Suprapubic skin (tissue), 4 donors: ENCODE results near the gene PPP1R13B.

DNA sequence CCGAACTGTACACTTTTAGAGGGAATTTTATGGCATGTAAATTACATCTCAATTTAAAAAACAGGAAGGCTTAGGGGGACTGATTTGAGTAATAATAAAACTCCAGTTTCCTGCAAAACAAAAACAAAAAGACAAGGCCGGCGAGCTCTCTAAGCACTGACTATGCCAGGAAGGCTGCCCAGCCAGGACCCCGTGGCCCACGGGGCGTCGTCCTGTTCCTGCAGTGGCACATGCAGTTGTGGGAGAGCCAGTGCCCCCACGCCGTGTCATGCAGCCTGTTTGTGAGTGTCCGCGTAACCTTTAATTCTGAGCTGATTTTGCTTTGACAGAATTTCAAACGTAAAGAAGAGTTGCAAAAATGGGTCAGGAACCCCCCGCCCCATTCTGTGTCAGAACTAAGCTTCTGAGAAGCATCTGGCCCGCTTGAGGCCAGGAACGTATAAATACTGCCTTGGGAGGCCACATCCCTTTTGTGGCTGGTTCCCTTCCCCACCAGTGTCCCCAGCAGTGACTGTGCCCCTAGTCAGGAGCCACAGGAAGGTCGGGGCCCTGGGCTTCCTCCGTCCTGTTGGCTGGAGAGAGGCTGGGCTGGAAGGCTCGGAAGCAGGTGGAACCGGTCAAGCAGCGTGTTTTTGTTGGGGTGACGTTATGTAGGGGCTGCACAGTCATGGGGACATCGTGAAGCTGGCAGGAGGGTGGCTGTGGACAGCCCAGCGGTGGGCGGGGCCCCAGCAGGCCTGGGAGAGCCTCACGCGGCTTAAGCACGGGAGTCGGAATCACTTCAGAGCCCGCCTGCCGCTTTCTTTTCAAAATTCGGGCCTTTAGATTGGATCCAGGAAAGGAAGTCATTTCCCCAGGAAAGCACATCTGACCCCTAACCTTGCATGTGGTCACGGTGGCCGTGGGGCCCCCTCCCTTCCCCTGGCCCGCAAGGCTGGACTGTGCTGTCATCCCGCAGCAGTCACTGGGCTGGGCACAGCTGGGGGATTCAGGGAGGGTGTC is 10.2 kb downstream of the XRCC3 start:
- PRO-cap: no peak
- RAMPAGE, long total RNA, 4 experiments: no peak in any of the 4 experiments

DNA sequence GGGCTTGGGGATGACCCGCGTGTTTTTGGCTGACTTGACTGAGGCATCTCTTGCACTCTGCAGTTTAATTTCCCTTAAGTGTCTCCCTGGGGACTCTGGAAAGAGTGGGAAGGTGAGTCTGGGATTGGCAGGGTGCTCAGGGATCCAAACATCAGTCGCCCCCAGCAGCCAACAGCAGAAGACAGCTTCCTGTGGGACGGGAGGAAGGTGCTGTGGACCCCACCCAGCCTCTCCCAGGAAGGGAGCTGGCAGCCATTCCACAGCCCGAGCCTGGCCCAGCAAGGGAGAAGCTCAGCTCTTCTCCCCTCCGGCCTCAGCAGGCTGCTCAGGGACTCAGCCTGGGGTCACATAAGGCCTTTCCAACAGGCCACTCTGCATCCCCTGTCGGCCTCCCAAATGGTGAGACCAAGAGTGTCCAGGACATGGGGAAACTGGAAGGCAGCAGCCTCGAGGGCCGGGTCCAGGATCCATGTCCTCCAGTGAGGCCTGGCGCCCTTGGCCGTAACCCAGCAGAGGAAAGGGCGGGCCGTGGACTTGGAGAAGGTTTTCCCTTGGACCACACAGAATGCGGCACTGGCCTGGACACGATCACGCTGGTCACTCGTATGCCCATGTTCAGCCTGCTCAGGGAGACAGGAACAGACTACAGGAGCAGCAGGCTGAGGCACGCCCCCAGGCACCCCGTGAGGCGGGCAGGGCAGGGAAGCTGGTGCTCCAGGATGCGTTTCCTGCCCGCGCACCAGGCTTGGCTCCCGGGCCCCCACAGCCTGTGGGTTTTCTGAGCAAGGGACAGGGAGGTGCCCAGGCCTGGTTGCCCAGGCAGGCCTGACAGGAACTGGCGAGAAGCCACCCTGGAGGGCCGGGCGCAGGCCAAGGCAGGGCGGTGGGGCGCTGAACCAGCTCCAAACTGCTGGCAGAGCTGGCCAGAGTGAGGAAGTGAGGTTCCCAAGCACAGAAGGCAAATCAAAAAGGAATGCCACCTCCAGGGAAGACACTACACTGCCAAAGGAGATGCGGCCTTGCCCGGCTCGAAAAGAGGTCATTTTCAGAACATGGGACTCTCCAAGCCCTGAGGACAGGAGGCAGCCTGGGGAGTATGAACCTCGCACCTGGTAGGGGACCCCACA is 3.4 kb downstream of the XRCC3 start:
- PRO-cap: no peak
- RAMPAGE, long total RNA, 4 experiments: no peak in any of the 4 experiments

DNA sequence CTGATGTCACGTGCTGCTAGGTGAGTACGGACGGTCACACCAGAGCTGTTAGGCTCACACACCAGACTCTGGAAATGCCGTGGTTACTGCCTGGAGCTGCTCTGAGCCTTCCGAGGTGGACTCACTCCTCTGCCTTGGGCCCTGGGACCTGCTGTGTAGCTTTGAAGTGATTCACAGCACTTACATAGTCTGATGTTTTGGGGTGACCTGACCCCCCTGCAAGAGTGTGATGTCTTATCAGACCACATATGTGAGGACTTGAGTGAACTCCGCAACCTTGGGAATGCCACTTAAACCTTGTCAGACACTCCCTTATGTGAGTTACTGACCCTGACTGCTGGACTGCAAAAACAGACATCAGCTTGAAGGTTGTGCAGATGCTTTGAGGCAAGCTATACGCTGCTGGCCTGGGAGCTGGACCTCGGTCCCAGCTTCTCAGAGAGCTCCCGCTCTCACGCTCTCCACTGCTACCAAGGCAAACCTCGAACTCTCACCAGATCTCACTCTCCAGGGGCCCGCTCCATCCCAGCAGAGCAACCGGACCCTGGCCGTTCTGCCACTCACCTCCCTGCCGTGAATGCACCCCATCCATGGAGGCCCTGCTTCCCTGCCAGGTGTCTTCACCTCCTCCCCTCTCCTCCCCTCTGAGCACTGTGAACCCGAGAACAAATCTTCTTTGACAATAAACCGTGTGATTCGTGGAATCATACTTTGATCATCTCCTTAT is 1.5 kb downstream of the XRCC3 start:
- PRO-cap: no peak
- RAMPAGE, long total RNA, 4 experiments: no peak in any of the 4 experiments

DNA sequence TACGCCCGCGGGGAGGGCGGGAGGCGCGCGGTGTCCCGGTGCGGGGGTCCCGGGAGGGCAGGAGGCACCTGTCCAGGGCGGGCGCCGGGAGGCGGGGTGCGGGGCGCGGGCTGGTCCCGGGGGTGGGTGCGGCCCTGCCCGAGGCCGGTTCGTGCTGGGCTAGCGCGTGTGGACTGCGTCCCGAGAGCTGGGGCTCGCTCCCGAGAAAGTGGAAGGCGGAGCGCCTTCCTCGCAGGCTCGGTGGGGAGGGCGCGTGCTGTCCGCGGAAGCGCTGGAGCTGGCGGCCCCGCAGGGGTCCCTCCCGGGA is 501 bp downstream of the ZFYVE21 start:
- PRO-cap: no peak
- RAMPAGE, long total RNA, 4 experiments: no peak in any of the 4 experiments

DNA sequence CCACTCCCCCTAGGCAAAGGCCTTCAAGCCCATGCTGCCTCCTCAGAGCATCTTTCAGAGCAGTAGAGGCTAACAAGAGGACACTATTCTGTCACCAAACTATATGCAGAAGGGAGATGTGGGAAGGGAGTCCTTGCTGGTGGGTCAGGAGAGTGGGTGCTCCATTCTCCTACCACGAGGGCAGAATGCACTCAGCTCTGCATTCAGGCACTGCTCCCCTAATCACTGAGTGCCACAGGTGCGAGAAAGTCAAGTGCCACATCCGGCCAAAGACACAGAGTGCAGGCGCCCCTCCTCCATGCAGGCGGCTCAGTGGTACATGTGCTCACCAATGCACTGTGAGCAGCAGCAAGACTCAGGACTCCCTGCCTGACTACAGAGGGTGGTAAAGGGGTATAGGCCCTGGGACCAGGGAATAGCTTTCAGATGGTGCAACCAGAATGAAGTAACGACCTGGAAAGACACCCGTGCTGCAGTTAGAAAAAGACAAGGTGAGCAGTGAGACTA is 32.9 kb downstream of the ZFYVE21 start:
- PRO-cap: no peak
- RAMPAGE, long total RNA, 4 experiments: no peak in any of the 4 experiments

DNA sequence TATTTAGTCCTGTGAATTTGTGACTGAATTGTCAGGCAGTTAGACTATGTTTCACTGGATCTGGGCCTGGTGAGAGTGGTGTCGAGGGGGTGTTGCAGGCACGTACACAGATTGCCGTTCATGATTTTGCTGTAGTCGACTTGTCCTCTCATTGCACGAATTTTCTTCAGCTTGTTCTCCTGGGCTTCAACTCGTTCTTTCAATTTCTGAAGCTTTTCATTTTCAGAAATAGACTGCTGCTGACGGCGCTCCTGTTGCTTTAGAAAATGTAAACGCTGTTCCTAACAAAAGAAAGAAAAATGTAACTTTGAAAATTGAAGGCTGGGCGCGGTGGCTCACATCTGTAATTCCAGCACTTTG is 38.3 kb downstream of the ZFYVE21 start:
- PRO-cap: no peak
- RAMPAGE, long total RNA, 4 experiments: no peak in any of the 4 experiments

DNA sequence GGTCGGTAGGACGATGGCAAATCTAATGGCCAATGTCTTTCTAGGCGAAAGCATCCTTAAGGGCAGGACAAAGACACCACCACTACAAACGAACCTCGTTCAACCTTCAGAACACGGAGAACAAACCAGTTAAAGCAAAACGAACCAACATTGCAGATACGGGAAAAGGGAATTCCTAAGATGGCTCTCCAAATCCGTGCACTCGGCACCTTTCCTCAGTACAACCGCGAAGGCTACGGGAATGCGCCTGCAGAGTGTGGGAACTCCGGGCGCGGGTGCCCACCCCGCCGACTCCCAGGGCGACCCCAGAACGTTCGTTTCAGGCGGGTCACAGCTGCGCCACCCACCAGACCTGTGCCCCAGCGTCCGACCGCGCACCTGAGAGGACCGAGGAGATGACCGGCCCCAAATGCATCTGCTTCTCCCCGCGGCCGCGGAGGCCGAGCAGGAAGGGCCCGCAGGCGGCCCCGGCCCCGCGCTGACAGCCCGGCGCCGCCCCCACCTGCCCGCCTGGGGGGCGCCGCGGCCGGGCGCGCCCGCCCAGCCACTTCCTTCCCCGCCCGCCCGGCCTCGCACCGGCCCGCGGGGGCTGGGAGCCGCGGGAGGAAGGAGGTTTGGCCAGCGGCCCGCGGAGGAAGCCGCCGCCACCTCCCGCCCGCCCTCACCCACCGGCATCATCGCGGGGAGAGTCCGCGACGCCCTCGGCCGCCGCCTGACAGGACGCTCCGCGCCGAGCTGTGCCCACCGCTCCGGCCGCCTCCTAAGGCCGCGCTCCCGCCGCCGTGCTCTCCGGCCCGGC is 546 bp downstream of the PPP1R13B start:
- PRO-cap: no peak
- RAMPAGE, long total RNA, 4 experiments: no peak in any of the 4 experiments

DNA sequence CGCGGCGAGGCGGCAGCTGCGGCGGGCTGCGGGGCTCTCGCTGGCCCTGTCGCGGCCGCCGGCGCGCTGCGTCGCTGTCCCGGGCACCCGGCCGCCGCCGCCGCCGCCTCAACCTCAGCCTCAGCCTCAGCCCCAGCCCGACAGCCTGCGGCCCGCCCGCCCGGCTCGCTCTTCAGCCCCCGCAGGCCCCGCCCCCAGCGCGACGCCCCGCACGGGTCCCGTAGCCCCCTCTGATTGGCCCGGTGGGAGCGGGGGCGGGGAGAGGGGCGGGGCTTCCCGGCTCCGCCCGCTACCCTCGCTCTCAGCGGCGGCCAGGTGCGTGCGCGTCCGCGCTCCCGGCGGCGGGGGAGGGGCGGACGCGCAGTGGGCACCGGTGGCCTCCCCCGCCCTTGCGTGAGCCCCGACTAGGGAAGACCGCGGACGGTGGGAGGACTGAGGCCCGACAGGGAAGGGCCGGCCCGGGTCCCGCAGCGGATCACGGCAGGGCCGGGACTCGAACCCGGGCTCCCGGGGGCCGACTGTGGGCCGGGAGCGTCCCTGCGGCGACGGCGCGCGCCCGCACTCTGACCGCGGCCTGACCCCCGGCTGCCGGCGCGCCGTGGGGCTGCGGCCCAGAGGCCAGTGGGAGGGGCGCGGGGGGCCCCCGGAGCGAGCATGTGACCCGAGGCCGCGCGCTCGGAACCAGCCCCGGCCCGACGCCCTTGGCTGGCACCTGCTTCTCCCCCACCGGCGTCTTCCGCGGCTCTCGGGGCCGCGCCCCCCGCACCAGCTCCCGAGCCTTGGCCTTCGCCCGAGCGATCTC is at the start of gene PPP1R13B:
PPP1R13B (minus strand) TSS at position 147 of the 802 bp plus-strand sequence.
- PRO-cap: bidirectional peak, plus-strand start at position 298 of the sequence, minus-strand start at position 147 of the sequence
- RAMPAGE, long total RNA, 4 experiments: no peak in any of the 4 experiments

DNA sequence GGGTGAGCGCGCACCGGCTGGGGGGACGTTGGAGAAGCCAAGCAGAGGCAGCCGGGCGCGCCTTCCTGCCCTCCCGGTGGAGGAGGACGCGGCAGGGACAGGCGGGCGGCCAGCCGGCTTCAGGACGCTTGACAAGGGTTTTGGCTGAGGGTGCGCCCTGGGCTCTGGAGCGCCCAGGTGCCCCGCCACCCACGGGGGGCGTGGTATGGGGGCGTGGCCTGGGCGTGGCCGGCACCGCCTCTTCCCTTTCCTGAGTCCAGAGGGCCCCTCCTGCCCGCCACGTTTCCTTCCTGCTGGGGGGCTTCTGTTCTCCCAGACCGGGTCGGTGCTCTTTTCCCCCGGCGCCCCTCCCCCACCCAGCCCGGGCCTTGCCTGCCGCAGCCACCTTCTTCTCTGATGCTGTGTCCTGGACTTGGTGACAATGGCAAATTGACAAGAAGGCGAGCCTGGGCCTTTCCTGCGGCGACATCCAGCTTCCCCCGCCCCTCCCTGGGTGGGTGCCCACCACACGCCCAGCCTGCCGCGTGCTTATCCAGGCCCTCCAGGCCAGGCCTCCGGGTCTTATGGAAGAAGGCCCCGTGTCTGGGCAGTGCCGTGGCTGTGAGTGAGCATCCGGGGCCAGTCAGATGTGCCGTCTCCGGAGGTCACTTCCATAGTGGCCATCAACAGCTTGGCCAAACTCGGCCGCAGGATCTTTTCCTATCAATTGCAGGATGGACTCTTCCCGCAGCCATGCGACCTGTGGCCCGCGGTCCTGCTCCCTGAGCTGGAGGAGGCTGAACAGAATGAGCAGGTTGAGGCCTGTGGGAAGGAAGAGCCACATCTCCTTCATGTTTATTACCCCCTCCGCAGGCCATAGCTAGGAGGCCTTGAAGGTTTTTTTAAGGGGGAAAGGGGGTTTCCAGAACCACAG is 24.7 kb upstream of the PPP1R13B start:
- PRO-cap: no peak
- RAMPAGE, long total RNA, 4 experiments: no peak in any of the 4 experiments

DNA sequence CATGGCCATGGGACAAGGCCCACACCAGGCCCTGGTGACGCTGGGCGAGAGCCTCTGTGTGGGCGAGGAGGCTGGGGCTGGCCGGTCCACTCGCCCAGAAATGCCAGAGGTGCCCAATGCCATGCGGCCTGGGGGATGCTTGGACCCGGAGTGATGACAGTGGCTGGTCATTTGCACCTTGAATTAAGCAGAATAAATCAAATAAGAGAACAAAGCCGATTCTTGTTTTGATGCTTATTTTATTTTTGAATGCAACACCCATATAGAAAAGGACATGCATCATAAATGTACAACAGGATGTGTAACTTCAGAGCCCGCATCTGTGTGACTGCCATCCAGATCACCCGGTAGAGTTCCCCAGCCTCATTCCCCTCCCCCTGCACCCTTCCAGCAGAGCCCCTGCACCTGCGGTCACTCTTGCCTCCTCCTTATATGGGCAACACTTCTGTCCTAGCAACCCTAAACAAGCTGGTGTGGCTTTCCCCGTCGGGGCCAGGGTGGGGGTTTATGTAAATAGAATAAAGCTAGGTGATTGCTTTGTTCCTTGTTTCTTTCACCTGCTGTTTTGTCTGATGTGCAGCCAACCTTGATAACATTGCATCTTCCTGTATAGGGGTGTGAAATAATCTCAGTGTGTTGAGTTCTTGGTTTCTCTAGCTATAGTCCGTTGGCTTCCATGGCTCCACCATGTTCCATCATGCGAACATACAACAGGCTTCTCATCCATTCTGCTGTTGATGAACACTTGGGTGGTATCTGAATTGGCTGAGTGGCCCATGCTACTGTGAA is 102.0 kb downstream of the KIF26A start:
- PRO-cap: no peak
- RAMPAGE, long total RNA, 4 experiments: no peak in any of the 4 experiments

DNA sequence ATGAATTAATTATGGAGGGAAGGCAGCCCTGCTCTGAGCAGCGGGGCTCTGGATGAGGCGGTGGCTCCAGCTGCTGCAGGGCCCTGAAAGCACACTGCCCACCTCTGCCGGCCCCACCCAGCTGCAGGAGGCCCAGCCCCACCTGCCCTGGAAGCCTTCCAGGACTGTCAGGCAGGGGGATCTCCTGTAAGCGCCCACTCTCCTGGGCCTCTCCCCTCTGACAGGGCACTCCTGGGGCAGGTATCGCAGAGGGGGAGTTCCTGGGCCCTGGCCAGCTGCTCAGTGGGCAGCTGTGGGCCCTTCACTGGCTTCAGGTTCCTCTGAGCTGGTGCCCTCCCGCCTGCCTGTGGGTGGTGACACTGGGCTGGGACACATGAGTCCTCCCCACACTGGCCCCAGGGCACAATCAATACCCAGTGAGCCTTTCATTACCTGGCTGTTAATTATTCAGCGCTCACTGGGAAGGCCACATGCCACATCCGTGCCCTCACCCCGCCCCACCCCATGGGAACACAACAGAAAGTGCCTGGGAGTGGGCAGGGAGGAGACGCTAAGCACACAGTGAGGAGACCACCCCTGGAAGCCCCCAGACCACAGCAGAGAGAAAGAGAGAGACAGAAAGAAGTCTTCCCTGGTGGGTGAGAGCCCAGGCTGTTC is 142.3 kb upstream of the C14orf180 start:
- PRO-cap: no peak
- RAMPAGE, long total RNA, 4 experiments: no peak in any of the 4 experiments

DNA sequence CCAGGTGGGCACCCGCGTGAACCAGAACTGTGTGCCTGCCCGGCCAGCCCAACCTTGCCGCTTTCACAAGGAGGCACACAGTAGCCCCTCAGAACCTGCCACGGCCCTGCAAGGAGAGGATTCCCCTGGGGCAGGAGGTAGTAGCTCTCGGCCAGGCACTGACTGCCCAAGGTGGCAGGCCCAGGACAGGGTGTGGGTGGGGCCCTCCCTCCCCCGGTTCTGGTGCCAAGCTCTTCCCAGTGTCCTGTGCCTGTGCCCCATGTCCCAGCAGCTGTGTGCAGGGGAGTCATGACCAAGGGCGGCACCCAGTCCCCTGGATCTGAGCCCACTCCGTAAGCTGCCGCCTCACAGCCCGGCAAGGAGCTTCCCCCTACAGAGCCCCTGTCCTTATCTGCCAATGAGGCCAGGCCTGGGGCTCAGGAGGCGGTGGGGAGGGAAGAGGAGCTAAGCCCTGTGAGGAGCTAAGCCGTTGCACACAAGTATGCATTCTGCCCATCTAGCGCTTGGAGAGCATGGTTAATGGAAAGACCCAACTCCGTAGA is 5.7 kb upstream of the C14orf180 start:
- PRO-cap: no peak
- RAMPAGE, long total RNA, 4 experiments: no peak in any of the 4 experiments

- PRO-cap: no peak
- RAMPAGE, long total RNA, 4 experiments: no peak in any of the 4 experiments
Measured at GRCh38 chr14:104656303-104656716, 33.1 kb upstream of the INF2 start.

DNA sequence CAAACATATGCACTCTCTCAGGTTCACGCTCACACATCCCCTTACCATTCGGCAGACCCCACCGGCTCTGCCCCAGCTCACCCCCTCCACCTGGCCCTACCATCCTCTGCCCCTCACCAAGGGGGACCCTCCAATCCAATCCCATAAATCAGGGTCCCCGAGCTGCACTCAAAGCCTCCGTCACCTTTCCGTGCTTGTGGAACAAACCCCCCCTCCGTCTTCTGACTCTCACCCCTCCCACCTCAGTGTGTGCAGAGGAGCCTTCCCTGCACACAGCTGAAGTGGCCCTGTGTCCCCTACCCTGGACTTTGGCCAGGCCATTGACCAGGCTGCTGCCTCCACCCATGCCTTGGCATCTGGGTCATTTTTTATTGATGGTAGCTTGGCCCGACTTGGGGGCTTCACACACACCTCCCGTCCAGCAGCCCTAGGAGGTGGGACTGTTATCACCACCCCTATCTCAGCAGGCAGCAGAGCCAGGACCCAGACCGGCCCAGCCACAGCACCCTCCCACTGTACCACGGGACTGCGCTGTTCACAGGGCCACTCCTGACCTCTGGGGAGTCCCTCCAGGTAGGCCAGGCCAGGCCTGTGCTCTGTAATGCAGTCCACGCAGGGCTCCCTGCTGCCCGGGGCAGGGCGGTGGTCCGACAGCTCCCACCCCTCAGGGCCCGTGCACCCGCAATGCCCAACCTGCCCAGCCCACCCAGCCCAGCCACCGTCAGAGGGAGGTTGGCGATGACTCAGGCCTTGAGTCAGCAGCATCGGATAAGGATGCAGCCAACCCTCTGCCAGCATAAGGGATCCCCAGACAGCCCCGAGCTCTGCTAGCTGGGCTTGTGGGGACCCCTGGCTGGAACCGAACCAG is 9.3 kb upstream of the INF2 start:
- PRO-cap: no peak
- RAMPAGE, long total RNA, 4 experiments: no peak in any of the 4 experiments

DNA sequence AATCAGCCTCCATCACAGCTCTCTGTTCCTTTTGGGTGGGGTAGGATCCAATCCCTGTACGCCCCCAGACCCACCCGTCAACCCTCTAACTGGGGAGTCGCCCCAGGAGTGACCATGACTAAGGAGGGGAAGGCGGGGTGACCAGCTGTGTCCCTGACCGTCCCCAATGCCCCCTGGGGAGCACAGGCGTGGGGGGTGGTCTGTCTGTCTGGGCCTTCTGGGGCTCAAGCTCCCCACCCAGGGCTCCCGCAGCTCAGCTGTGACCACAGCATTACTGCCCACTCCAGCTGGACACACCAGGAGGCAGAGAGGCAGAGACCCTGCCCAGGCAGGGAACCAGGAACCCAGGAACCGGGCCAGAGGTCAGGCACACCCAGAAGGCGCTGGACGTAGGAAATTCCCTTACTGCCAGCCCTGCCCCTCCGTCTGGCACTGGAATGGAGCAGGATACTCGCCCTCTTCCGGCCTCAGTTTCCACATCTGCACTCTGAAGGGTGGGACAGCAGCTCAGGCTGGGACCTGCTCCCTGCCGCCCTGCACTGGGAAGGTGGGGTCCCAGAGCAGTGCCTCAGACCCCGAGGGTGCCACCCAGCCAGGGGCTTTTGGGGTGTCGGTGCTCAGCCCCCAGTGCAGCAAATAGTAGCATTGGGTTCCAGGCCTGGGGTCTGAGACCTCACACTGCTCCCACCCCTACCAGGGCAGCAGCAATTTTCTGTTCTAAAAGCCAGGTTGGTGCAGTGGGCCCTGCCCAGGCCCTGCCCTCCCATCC is 1.0 kb downstream of the INF2 start:
- PRO-cap: no peak
- RAMPAGE, long total RNA, 4 experiments: no peak in any of the 4 experiments

DNA sequence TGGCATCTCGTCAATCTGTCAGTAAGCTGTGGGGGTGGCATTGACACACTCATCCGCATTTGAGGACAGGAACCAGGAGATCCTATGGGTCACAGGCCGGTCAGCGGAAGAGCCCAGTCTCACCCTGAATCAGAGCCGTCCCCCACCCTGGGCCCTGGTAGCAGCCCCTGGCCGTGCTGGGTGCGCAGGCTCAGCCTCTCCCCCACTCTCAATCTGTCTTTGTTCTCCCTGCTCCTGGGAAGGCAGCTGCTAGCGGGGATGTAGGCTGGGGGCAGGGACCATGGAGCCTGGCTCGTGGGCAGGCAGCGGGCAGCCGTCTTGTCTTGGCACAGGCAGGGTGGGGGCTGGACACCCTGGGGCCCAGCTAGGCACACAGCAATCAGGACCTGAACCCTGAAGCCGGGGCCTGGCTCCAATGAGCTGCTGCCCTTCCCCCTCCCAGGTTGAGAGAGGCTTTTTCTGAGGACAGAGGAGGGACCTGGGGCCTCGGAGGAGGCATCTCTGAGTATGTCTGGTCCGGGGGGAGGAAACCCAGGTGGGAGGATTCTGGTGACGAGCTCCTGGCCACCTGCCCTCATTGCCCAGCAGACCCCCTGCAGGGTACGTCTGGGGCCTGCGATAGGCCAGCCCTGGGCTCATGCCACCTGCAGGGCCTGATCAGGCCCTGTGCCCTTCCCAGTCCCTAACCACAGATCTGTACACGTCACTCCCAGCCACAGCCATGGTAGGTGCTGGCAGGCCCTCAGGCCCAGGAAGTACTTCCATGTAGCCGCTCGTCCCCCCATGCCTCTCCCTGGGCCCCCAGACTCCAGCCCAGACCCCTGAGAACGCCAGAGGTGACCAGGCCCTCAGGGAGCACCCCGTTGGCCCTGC is 5.4 kb downstream of the INF2 start:
- PRO-cap: no peak
- RAMPAGE, long total RNA, 4 experiments: no peak in any of the 4 experiments

- PRO-cap: no peak
- RAMPAGE, long total RNA, 4 experiments: no peak in any of the 4 experiments
Measured at GRCh38 chr14:104697593-104698367, 8.4 kb downstream of the INF2 start.

DNA sequence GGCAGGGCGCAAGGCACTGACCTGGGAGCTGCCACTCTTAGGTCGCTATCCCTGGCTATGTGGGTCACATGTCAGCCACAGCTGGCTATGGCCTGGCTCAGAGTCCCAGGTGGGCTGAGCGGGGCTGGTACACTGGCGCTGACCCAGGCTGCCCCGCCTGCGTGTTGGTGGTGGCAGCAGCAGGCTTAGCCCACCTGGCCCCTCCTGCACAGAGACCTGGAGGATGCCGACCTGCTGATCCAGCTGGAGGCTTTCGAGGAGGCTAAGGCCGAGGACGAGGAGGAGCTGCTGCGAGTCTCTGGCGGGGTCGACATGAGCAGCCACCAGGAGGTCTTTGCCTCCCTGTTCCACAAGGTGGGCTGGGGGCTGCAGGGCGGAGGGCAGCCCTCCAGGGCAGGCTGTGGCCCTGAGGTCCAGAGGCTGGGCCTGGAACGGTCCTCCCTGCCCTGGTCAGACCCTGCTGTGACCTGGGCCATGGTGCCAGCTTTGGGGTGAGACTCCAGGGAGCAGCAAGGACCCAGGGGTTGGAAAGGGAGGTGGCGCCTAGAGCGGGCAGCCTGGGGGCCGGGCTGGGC is 16.5 kb downstream of the INF2 start:
- PRO-cap: no peak
- RAMPAGE, long total RNA, 4 experiments: no peak in any of the 4 experiments

DNA sequence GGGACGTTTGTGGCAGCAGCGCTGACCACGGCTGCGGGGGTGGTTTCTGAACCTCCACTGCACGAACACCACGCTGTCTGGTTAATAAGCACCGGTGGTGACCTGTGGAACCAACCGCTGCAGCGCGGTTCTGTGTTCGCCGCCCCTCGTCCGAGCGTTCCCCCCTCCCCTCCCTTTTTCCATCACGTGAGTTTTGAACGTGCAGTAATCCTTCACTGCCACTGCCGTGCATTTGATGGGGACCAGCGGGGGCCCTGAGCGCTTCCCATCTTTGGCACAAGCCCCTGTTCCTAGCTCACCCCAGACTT is 6.4 kb upstream of the ADSS1 start:
- PRO-cap: no peak
- RAMPAGE, long total RNA, 4 experiments: no peak in any of the 4 experiments

- PRO-cap: no peak
- RAMPAGE, long total RNA, 4 experiments: no peak in any of the 4 experiments
Measured at GRCh38 chr14:104732094-104733427, 8.5 kb downstream of the ADSS1 start.